ENCODE data around the gene SEMA4A.

GRCh38 chr1:156099915-156100642 lies 14.4 kb upstream of the LMNA start:
- RRBS, result no CpG with 5 or more reads among the region's 2 CpGs

GRCh38 chr1:156103474-156104692 lies 10.6 kb upstream of the LMNA start:
- RRBS, result no CpG with 5 or more reads among the region's 20 CpGs

DNA sequence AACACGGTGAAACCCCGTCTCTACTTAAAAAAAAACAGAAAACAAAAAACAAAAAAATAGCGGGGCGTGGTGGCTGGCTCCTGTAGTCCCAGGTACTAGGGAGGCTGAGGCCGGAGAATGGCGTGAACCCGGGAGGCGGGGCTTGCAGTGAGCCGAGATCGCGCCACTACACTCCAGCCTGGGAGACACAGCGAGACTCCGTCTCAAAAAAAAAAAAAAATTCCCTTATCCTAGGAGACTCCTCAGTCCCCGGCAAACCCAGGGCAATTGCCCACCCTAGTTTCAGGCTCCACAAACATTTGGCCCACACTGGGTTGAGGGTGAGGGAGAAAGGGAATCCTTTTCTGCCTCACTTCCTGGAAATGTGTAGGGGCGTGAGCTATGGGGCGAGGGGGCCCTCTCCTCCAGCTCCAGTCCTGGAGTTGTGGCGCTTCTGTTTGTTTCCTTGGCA lies 8.6 kb upstream of the LMNA start:
- RRBS, result no CpG with 5 or more reads among the region's 17 CpGs

- RRBS, result no CpG with 5 or more reads among the region's 13 CpGs
Measured at GRCh38 chr1:156123591-156124342, 9.3 kb downstream of the LMNA start.

- RRBS, result no CpG with 5 or more reads among the region's 7 CpGs
Measured at GRCh38 chr1:156129694-156130538, 15.4 kb downstream of the LMNA start.

- RRBS, result no CpG with 5 or more reads among the region's 6 CpGs
Measured at GRCh38 chr1:156130539-156130965, 16.0 kb downstream of the LMNA start.

- RRBS, result no CpG with 5 or more reads among the region's 1 CpG
Measured at GRCh38 chr1:156132563-156132869, 18.0 kb downstream of the LMNA start.

GRCh38 chr1:156152179-156153106 lies 942 bp upstream of the SEMA4A start:
- RRBS, result no CpG with 5 or more reads among the region's 10 CpGs

- RRBS, result no CpG with 5 or more reads among the region's 13 CpGs
Measured at GRCh38 chr1:156153206-156153997, at the start of gene SEMA4A. TSS of gene SEMA4A (plus strand) at chr1:156153585.

GRCh38 chr1:156468323-156468712 lies 32.3 kb downstream of the MEF2D start:
- RRBS, result no CpG with 5 or more reads among the region's 1 CpG

GRCh38 chr1:156488961-156490078 lies 11.3 kb downstream of the MEF2D start:
- RRBS, result no CpG with 5 or more reads among the region's 14 CpGs

- RRBS, result no CpG with 5 or more reads among the region's 2 CpGs
Measured at GRCh38 chr1:156586980-156587330, 4.6 kb upstream of the NAXE start.

DNA sequence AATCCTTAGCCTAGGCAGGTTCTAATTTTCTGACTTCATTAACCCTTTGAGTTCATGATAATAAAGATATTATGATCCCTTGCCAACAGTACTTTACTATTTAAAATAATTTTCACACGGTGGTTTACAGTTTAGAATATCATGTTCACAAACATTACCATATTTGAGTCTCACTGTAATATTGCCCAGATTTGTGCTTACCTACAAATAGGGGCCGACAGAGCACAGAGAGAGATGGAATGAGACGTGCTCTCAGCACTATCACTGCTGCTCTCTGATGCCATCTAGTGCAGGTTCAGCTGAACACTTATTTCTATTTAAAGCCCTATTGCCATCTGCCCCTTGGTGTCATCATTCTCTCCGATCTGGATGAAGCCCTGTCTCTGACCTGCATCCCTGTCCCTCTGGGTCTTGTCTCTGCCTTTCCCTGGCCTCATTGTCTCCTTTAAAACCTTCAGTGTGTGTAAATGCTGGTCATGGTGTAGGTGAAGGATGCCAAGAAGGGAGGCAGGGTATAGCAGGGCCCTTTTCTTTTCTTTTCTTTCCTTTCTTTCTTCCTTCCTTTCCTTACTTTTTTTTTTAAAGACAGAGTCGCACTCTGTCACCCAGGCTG lies 11.1 kb upstream of the HAPLN2 start:
- RRBS, result no CpG with 5 or more reads among the region's 5 CpGs

GRCh38 chr1:156642258-156643224 lies 624 bp downstream of the BCAN start:
- RRBS, result 93% methylated on average over 4 of the region's 41 CpGs

DNA sequence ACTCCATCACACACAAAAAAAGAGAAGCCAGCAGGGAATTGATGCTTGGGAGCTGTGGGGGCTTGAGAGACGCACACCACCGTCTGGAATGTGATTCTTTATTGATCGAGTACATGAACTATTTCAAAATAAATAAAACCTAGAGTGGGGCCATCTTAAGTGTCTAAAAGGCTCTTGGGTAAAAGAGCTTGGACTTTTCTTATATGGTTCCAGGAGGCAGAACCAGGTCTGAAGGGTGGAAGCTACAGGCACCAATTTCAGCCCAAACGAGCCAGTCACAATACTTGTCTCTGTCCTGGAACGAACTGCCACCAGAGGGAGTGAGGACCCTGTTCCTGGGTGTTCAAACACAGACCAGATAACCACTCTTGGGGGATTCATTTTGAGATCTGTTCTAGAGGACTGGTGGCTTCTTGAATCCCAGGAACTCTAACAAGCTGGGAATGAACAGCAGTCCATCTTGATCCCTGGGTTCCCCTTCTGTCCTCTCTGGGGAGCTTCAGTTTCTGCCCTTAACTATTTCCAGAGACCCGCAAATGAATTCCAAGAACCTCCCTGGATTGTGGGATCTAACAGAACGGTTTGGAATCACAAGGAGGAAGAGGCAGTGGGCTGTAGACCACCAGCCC lies 11.8 kb upstream of the NES start:
- RRBS, result no CpG with 5 or more reads among the region's 7 CpGs

DNA sequence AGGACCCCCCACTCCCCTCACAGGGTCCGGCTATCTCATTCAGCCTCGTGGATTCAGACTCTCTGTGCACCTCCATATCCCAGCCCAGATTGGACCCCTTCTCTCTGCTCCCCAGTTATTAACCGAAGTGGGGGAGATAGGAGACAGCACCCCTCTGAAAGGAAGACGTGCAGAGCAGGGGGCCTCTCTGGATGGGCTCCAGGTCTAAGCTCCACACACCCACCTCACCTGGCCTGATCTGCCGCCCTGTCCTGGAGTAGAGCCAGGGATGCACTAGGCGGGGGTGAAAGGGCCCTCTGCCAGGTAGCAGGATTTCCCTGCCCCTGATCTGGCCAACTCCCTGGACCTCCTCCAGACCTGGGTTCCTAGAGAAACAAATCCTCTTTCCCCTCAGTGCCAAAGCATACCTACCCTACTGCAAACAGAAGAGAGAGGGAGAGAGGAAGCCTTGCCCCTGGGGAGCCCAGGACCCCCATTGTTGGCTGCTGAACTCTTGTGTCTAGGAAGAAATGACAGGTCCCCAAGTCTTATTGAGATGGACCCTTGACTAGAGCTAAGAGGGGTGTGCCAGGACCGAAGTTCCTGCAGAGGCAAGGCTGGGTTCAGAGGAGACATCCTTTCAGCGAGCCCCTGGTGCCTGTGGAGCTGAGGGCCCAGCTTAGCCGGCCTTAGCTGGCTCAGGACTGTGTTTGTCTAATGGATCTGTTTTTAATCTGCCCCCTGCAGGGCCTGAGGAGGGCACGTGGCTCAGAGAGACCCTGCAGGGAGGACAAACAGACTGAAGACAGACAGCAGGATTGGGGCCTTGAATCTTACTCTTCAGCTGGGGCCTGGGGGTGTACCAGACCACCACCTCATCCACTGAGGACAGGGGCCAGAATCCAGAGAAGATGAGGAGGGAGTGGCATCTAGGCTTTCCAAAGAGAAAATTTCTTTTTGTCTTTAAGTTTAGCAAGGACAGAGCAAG lies 1.9 kb downstream of the CRABP2 start:
- RRBS, result no CpG with 5 or more reads among the region's 10 CpGs

DNA sequence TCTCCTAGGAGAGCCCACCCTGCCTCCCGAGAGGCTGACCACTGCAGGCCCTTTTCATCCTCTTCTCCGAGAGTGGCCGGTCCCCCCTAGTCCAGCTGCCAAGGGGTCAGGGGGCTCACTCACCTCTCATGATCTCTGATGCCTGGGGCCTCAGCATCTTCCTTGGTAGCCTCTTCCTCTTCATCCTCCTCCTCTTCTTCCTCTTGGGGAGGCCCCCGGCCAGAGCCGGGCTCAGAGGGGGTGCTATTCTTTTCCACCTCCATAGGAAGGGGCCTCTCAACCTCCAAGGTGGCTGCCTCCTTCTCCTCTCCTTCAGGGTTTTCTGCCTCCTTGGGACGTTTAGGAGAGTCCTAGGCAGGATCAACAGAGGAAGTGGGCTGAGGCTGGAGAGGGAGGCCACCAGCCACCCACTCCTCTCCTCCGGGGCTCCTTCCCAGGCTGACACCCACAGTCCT lies 2.7 kb upstream of the MRPL24 start:
- RRBS, result 92% methylated on average over 3 of the region's 7 CpGs

DNA sequence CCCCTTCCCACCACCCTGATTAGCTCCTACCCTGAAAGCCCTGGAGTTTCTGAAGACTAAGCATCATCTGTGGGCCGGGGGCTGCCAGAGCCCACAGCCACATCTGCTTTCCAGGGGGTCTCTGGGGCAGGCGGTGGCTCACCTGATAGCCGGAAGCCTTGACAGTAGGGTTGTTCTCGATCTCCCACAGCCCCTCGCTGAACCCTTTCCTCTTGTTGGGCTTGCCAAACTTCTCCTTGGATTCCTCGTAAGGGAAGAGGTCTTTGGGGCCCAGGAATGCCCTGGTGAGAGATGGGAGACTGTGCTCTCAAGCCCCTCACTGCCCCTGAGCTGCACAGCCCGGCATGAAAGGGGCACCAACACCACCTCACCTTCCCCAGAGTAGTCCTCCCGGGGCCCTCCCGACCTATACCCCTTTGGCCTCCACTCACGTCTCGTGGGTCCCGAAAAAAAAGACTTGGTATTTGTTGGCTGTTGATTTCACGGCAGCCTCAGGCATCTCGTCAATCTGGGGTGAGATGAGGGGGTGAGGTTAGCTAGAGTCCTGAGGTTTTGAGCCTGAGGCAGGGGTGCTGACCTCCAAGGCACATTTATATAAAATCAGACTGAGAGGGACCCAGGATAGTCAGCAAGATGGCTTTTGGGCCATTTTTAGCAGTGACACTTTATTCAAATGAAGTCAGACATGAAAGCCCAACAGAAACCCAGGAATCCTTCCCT lies 4.1 kb upstream of the MRPL24 start:
- RRBS, result 88% methylated on average over 3 of the region's 14 CpGs

GRCh38 chr1:156770580-156771461 lies 3.5 kb downstream of the PRCC start:
- RRBS, result no CpG with 5 or more reads among the region's 6 CpGs

- RRBS, result no CpG with 5 or more reads among the region's 3 CpGs
Measured at GRCh38 chr1:156807365-156808125, 9.1 kb downstream of the SH2D2A start.

Measured in BE2C (cell line).